Breast (tissue), 4 donors: ENCODE data around the genes TMC8 and SYNGR2.

DNA sequence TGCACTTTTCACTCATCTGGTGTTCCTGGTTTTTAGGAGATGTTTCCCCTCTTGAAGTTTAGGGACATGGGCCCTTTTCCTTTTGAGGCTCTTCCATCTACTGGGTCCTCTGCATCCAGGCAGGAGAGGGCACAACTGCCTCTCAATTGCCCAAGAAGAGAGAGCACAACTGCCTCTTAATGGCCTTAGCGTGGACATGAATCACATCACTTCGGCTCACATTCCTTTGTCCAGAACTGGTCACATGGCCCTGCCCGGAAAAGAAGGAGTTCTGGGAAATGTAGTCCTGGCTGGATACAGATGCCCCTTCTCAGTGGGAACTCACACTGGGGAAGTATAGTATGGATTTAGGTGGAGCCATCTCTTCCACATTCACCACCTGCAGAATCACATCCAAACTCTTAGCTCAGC is 9.7 kb upstream of the TNRC6C start:
- PRO-cap, 3 experiments = no peak in any of the 3 experiments
- RRBS = no CpG with 5 or more reads among the region's 3 CpGs

DNA sequence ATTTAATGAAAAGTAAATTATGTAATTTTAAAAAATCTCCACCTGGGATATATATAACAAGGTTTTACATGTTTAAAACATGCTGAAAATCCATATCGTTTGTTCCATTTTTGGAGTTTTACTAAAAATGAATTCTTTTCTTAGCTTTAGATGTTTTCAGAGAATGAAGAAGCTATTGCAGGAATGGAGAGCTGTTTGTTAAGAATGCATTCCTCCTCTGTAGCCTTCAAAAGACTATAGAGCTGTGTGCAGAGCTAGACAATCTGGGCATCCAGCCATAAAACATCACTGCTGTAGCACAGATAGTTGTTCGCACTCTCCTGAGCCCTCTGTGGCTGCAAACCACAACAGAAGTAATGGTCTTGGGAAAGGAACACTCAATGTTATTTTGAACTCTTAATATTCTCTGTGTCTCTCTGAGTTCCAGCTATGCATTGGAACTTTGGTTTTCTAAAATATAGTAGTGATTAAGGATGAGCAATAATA is 4.9 kb downstream of the TNRC6C start:
- PRO-cap, 3 experiments = no peak in any of the 3 experiments
- RRBS = no CpG with 5 or more reads among the region's 2 CpGs

DNA sequence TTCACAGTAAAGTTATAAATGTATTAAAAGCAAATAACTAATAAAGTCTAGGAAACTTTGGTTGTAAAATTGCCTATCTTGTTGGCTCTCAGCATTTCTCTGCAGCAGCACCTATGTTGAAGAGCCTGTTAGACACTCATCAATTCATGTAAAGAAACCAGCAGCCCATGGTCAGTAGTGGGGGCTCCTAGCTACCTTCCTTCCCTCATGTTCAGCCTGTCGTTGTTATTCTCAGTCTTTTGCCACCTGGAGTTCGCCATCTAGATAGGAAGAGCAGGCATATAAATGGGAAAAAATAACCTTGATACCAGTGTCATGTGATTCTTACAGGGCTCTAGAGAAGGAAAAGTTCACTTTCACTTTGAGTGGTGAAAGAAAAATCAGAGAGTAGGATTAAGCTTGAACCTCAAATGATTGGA is 39.2 kb downstream of the TMC6 start:
- PRO-cap, 3 experiments = no peak in any of the 3 experiments
- RRBS = no CpG with 5 or more reads among the region's 2 CpGs

DNA sequence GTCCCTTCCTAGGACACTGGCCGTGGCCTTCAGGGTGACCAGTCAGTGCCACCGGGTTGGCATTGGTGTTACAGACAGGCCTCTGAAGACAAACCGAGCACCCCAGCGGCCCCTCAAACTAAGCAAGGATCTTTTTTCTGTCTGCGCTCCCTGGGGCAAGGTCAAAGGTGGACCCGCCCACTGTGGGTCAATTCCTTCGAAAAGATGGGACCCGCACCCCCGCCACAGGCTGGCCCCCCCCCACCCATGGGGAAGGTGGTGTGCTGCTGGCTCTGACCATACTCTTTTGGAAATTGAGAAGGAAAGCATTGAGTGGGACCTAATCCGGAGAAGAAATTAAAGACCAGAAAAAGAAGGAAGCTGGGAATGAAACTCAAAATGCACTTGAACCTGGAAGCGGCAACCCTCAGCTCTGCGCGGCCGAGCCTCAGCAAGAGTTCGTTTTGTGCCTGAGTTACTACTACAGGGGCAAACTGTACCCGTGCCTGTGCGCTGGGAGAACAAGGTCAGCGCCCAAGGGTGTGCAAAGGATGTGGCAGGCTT is 20.5 kb downstream of the TMC6 start:
- PRO-cap, 3 experiments = no peak in any of the 3 experiments
- RRBS = no CpG with 5 or more reads among the region's 18 CpGs

DNA sequence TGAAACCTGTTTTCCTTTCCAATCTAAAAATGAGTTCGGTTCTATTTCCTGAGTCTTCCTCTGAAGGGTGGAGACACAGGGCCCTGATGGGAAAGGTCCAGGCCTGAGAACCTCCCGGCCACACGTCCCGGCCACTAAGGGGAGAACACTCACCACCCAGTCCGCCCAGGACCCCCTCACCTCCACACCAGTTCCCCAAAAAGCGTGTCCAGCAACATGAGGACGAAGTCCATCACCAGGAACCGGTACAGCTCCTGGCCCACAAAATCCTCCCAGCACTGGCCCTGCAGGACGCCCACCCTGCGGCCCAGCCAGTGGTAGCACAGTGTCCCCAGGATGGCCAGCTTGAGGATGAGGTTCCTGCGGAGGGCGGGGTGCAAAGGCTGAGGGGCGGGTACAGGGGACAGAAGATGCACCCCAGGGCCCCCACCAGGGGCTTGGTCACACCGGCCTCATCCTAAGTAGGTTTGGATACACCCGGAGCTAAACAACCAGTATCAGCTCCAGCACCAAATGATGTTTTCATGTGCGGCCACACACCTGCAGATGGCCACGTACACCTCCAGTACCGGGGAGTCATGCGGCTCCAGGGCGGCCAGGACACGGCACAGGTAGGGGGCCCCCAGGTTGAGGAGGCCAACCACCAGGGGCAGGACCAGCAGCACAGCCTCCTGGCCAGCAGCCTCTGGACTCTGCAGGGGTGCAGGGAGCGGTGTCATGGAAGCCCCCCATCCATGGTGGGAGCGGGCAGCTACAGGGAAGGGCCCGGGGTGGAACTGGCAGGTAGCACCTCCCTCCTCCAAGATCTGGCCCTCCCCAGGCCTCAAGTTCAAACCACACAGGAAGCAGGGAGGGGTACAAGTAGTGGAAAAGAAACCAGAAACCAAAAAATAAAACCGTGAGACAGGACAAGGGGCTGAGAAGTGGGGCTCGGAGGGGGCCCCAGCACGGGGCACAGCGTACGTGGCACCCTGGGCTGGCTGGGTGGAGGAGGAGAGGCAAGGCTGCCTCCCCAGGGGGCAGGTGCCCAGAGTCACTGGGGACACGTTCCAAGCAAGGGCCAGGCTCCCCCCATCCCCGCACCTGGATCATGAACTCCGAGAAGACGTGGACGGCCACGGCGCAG is 7.7 kb downstream of the TMC6 start:
- PRO-cap, 3 experiments = no peak in any of the 3 experiments
- RRBS = 89% methylated on average over 2 of the region's 36 CpGs

DNA sequence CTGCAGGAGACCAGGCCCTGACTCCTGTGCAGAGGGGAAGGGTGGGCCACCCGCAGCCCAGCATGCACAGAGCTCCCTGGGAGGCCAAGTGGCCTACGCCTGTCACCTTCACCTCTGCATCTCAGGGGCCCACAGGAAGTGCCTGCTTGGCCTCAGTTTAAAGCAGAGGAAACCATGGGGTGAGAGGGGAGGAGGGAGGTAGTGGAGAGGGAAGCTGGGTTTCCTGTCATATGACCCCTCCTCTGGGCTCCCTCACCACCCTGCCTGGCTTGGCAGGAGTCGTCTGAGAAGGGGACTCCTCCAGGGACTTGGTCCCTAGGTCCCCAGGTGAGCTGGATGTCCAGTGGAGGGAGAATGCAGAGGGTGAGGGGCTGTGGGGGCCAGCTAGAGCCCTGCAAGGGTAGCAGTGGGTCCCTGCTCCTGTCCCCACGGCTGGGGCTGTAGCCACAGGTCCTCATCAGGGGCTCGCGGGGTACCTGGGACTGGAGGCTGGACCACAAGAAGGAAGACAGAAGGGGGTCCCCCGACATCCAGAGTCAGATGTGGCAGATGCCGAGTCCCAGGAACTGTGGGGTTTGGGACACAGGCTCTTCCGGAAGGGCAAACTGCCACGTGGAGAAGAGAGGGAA is at the start of gene TMC8:
Gene TMC8 (plus strand): TSS at position 247 of the 629 bp plus-strand sequence.
- PRO-cap, 3 experiments = no peak in any of the 3 experiments
- RRBS = 17% methylated on average over 2 of the region's 10 CpGs

- PRO-cap, 3 experiments = peak in 3 of 3 experiments; most common plus-strand start chr17:78168599 (in 2); most common minus-strand start chr17:78168999 (in 3)
- RRBS = 2% methylated on average over 53 of the region's 115 CpGs
Measured at GRCh38 chr17:78168134-78169370, at the start of gene SYNGR2. SYNGR2 (plus strand) TSS chr17:78168581.

DNA sequence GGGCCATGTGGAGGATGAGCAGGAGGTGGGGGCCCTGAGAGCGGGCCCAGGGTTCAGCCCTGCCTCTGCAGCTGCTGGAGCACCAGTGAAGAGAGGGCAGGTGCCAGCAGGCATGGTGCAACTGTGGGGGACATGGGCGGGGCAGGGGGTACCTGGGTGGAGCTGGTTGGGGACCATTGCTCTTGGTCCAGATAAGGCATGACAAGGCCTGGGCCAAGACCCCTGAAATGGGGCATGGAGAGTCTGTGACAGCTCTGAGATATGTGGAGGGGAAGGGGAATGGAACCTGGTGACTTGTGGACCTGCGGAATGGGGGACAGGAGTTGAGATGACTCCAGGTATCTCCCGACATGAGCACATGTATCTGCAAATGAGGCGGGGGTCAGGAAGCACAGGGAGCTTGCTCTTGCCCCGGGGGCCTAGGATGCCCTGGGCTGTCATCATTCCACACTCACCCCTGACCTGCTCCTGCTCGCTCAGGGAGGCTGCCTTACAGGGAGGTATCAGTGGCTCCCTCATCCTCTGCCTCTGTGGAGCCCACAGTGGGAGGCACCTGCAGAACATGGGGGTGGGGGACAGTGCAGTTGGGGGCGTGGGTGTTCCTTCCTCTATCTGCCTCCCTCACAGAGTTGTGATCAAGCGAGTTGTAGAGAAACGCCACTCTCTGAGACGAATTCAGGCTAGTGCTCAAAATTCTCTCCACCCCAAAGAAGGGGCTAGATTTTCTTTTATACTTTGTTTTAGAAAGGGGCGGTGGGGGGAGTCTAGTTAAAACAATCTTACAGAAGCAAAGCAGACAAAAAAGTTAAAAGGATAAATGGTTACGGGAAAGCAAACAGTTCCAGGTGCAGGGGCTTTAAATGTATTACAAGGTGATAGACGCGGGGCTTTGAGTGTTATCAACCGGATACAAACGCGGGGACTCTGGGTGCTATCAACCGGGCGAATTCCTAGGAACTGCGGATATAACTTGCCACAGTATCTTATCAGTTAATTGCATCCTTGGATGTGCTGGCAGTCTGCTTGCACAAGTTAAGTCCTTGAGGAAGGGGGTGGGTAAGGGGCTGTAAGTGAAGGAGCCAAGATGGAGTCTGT is 40.3 kb downstream of the TMEM235 start:
- PRO-cap, 3 experiments = no peak in any of the 3 experiments
- RRBS = no CpG with 5 or more reads among the region's 21 CpGs

GRCh38 chr17:78276510-78276882 is 45.1 kb downstream of the TMEM235 start:
- PRO-cap, 3 experiments = no peak in any of the 3 experiments
- RRBS = 82% methylated on average over 4 of the region's 8 CpGs

DNA sequence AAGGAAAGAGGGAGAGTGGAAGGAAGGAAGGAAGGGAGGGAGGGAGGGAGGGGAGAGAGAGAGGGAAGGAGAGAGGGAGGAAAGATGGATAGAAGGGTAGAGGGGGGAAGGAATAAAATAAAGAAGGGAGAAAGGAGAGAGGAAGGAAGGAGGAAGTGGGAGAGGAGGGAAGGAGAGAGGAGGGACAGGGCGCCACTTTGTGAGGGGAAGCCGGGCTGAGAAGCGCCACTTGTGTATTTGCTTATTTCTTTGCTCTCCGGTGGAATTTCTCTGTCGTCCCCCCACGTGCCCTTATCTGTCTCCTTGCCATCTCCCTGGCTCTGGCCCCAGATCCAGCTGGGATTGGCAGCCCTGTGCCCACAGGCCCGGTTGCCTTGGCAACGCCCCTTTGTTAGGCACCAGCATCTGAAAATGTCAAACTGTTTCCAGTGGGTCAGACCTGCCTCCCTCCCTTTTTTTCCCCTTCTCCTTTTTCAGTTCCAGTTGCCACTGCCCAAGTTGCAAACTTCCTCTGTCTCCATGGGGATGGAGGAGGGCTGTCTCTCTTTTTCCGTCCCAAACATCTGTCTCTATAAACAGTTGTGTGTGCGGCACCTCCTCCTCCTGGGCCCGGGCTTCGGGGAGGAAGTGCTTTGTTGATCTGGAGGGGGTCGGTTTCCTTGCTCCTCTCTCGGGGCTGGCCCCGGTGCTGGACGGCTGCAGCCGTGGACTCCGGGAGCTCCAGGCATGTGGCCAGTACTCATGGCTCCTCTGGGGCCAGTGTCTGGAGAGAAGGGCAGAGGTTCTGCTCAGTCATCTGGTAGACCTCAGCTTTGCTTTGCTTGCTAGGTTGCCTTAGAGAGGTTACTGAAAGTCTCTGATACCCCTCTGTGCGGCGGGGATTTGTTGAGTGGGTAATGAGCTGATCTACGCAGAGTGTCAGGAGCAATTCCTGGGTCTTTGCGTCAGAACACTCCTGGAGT is 35.4 kb downstream of the SOCS3 start:
- PRO-cap, 3 experiments = peak in 3 of 3 experiments; most common plus-strand start position 668 of the sequence (in 3); most common minus-strand start position 322 of the sequence (in 1)
- RRBS = 5% methylated on average over 10 of the region's 22 CpGs

DNA sequence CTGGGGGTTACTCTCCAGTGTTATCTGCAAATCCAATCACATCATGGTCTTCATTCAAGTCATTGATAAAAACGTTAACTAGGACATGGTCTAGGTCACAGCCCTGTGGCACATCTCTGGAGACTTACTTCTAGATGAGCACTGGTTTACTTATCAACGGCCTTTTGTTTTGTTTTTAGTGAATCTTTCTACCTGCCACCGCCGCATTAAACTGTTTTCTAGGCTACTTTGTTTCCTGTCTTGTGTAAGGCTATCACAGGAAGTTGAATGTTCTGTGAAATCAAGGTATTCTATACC is 27.0 kb downstream of the SOCS3 start:
- PRO-cap, 3 experiments = no peak in any of the 3 experiments
- RRBS = no CpG with 5 or more reads among the region's 4 CpGs

DNA sequence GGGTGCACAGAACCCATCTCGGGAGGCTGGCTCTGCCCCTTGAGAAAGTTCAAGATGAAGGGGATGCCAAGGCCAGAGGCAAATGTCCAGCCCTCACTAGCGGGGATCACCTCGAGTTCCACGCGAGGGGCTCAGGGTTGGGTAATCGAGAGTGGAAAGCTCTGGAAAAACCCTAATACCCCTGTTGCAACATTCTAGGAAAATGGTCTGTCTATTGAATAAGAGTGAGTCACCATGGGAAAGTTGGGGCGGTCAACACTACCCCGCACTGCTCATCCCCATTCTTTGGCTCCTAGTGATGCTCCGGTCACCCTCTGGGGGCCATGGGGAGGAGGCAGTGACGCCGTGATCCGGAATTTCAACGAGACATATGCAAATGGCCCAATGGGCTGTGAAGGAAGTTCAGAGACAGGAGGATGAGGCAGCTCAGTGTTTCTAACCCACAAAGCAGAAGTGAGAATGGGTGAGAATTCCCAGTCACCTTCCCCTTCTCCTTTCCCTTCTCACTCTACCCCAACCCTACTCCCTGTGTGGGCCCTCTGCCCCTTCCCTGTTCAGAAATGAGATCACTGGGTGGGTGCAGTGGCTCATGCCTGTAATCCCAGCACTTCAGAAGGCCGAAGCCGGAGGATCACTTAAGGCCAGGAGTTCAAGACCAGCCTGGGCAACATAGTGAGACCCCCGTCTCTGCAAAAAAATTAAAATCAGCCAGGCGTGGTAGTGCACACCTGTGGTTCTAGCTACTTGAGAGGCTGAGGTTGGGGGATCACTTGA is 22.4 kb downstream of the SOCS3 start:
- PRO-cap, 3 experiments = no peak in any of the 3 experiments
- RRBS = 78% methylated on average over 4 of the region's 17 CpGs

DNA sequence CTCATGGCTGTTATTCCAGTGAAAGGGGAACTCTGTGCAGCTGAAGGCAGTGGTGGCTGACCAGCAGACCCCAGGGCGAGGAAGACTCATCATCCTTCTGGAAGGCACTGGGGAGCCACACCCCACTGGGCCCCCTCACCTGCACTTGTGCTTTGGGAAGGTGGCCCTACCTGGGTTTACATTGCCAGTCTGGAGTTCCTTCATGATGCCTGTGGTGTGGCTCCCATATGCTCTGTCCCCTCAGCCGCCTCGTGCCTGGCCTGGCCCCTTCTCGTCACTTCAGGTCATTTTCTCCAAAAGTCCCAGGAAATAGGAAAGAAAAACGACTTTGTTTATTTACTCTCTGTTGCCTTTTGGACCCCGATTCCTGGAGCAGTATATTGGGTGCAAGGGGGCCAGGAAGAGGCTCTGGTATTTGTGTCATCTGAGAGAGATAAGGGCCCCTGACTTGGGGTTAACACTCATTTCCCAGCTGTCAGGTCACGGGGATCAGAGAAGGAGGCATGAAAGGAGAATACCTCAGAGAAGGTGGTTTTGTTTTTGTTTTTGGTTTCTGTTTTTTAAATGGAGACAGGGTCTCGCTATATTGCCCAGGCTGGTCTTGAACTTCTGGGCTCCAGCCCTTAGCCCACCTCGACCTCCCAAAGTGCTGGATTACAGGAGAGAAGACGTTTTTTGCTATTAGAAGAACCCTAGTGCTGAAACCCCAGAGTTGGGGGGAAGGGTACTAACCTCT is 4.8 kb downstream of the SOCS3 start:
- PRO-cap, 3 experiments = no peak in any of the 3 experiments
- RRBS = no CpG with 5 or more reads among the region's 10 CpGs

DNA sequence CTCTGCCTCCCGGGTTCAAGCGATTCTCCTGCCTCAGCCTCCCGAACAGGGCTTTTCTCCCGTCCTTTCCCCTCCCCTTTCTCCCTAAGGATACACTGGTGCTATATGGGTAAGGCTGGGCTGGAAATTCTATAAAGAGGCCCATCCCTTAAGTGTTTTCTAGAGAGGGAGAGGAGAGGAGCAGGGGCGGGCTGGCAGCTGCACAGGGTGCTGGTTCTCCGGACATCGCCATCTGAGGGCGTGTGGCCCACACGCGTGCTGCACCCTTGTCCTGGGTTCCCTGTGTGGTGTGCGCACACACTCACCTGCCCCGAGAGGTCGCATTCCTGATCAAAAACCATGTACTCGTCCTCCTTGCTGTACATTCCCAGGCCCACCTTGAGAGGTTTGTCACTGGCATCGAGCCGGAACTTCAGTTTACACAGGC is 72.2 kb downstream of the DNAH17 start:
- PRO-cap, 3 experiments = no peak in any of the 3 experiments
- RRBS = no CpG with 5 or more reads among the region's 16 CpGs

- PRO-cap, 3 experiments = no peak in any of the 3 experiments
- RRBS = no CpG with 5 or more reads among the region's 6 CpGs
Measured at GRCh38 chr17:78638801-78639273, 61.6 kb upstream of the DNAH17 start.

- PRO-cap, 3 experiments = no peak in any of the 3 experiments
- RRBS = no CpG with 5 or more reads among the region's 2 CpGs
Measured at GRCh38 chr17:78740422-78740835, 41.6 kb downstream of the CYTH1 start.

- PRO-cap, 3 experiments = no peak in any of the 3 experiments
- RRBS = no CpG with 5 or more reads among the region's 15 CpGs
Measured at GRCh38 chr17:78812667-78813712, 27.6 kb downstream of the USP36 start.

DNA sequence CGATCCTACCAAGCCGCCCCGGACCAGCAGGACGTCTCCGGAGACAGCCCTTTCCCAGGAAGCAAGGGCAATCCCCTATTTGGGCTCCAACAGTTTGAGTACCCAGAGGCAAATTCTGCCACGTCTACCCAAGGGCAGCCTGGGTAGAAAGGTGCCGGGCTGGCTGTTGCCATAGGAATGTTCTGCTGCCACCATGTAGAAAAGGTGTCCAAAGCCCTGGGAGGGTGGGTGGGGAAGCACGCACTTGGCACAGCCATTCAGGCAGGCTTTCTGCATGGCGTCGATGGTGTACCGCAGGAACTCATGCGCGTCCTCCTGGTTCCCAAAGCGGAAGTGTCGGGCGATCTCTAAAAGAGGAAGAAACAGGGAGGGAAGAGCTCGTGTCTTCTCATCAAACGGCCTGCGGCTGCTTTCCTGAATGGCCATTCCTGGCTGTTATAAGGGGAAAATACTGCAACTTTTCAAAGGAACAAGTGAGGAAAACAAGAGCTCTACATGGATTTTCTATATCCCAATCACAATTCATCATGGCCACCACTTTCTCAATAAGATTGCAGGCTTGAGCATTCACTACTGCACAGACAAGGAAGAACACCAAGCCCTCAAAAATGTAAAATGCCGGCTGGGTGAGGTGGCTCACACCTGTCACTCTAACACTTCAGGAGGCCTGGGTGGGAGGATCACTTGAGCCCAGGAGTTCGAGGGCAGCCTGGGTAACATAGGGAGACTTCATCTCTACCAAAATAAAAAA is 13.4 kb downstream of the USP36 start:
- PRO-cap, 3 experiments = no peak in any of the 3 experiments
- RRBS = 58% methylated on average over 3 of the region's 21 CpGs

DNA sequence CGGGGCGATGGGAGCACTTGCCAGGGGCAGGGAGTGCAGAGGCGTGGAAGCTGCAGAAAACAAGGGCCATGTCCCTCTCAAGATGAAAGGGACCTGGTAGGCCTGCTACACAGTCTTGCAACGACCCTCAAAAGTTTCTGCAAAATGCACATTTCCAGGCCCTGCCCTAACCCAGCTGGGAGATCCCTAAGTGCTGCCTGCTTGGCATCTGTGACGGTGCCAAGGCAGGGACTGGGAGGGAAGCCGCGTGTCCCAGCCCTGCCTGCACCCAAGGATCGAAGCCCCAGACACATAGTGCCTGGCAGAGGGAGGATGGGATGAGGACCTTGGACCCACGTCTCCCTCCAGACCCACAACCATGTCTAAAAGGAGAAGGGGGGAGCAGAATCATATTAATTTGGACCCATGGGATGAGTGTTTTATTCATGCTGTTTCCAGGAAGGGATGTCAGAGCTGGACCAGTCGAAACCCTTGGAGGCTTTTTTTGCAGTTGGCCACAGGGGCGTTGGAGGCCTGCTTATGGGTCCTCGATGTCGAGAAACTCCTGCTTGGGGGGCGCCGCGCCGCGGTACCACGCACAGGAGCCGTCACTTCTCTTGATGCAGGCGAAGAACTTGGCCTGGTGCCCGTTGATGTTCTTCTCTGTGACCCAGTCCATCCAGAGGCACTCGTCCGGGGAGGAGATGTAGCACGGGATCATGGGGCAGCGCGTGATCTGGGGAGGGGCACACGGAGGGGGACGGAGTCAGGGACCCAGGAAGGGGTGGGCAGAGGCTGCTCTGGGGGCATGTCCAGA is 14.7 kb upstream of the USP36 start:
- PRO-cap, 3 experiments = no peak in any of the 3 experiments
- RRBS = 93% methylated on average over 3 of the region's 29 CpGs

- PRO-cap, 3 experiments = no peak in any of the 3 experiments
- RRBS = no CpG with 5 or more reads among the region's 8 CpGs
Measured at GRCh38 chr17:78876866-78877465, 26.0 kb downstream of the CEP295NL start.